Tongue (tissue), 2 donors: ENCODE data around the gene CAT.

DNA sequence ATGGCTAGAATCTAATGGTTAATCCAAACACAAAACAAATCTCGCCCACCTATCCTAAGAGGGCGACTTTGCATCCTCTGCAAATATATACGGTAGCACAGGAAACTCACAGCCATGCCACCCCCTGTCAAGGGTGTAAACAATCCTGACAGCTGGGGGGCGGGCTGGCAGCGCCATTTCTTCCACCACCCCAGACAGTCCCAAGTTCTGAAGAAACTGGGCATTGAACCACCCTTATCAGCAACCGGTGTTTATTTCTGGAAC lies 943 bp downstream of the FBXO3 start:
- RAMPAGE, long total RNA: no peak

DNA sequence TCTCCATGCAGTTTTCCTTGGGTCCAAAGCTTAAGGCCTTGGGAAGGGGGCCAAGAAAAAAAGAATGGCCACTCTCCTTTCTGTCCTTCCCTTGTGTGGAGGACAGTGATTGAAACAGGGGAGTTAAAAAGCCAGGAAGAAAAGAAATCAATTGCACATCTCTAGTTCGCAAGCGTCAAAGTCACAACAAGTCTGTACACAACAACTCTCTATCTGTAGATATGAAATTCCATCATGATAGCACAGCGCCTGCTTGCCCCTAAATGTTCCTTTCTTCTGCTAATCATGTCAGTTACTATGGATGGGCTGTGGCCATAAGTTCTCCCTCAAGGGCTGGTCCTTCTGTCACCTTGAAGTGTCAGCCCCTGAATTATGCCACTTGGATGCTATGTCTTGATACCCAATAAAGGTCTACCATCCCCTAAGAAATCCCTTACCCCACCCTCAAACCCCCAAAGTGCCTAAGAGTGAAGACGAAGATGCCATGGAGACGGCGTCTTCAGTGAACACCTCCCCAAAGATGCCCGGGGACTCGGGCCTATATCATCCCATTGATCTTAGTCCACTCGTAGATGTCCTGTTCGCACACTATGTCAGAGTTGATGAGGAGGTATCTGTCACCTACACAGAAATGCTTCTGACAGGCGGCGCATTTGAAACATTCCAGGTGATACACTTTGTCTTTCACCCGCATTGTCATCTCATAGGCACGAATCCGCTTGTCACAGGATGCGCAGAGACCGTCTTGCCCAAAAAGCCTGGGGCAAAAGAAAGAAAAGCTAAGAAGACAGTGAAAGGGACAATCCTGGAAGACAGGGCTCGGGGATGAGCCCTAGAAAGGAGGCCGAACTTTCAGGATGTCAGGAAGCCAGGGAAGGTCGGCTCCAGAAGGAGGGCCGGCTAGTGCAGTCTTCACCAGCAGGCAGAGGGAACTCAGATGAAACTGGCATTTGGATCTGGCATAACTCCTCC lies 32.8 kb downstream of the LMO2 start:
- RAMPAGE, long total RNA: no peak

DNA sequence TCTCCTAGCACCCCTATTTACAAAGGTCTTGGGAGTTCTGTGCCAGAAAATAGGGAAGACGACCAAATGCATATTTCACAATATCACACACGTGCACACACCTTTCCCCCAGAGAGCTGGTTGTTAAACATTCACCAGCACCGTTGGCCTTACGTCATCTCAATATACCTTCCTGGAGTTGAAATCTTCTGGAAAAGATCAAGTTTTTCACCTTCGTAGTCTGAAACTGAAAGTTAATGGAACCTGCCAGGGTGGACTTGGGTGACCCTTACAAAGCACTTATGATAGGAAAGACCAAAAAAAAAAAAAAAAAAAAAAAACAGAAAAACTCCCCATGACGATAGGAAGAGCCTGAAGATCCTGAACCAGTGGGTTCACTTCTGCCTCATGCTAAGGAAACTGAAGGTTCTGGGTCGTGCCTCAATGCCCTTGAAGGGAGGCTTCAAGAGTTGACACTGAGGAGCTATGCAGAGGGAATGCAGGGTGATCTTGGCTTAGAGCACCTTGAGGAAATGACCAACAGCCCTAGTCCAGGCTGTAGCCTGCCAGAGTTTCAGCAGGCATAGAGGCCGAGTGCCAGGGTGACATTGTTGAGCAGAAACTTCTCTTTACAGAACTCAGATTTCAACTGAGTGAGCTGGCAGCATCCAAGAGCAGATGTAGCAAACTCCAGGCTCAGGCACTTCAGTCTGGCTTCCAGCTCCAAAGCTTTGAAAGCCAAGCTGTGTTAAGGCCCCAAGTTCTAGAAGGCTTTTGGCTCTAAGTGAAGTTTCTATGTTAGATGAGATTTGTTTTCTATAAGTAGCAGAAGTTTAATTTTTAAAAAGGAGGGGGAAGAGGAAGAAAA lies 23.2 kb upstream of the CAPRIN1 start:
- RAMPAGE, long total RNA: no peak

DNA sequence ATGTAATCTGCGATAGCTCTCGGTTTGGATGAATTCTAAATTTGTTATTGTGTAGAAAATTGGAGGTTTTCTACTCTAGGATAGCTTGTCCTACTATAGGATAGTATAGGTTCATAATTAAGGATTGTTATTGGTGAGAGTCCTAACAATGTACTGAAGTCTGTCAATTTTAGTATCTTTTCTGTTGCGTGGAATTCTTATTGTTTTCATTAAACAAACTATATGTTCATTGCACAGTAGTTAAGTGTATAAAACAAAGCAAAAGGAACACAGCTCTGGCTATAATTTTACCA lies 16.9 kb downstream of the CAPRIN1 start:
- RAMPAGE, long total RNA: no peak

DNA sequence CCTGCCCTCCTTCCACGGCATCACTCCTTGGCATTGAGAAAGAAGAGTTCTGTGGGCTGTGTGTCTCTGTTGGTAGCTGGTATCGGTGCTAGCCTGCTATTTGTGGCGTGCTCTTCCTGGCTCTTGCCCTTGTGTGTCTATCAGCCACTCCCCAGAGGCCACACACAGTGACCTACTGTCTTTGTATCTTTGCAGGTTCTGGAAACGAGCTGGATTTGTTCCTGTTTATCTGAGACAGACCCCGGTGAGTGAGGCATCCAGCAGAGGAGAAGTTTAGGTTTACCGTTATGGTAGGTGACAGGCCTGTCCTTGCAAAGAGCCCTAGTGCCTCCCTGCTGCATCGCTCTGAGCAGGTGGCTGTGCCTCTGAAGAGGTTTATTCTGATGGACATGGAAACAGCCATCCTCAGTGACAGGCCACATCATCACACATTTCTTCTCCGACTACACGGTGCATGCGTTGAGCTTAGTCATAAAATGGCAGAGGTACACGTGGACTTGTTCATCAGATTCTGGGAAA lies 31.4 kb downstream of the NAT10 start:
- RAMPAGE, long total RNA: no peak

- RAMPAGE, long total RNA: no peak
Measured at GRCh38 chr11:34266555-34267404, 91.0 kb downstream of the ABTB2 start.

DNA sequence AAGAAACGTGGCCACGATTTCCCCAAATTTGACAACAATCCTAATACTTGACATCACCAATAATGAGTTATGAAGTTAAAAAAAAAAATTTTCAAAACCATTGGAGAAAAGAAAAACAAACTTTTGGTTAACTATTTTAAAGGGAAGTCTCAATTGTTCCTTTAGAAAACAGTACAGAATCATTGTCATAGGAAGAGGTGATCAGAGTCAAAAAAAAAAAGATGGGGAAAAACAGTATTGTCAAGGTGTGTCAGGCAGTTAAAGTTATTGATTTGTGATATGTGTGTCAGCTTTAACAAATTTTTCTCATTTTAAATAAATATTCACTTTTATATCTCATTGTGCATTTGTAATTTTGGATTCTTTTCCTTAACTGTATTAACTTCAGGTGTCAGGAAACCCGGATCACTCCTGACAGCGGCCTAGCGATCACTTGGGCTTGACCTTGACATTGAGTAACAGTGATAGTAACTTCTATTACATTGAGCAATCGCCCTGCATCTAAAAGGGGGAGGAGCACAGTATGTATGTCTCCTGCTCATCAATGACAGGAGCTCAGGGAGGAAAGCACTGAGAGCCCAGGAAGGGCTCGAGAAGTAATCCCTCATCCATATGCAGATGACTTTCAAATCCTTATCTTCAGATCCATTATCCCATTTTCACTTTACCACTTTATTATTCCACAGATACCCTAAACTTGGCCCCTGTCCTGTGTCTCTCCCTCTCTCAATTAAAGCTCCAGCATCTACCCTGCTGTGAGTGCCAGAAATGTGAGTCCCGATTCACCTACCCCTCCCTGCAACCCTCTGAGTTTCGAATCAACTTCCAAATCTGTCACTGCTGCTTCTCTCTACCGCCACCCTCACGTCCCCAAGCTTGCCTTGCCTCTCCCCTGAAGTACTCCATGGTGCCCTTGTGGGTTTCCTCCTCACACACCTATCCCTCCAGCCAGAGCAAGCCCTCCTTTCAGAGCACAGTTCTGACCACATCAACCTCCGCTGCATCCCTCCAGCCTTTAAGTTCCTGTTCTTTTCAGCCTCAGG lies 47.9 kb downstream of the ABTB2 start:
- RAMPAGE, long total RNA: no peak

GRCh38 chr11:34345258-34345748 lies 12.5 kb downstream of the ABTB2 start:
- RAMPAGE, long total RNA: no peak

- RAMPAGE, long total RNA: no peak
Measured at GRCh38 chr11:34435985-34436565, 2.7 kb upstream of the CAT start.

- RAMPAGE, long total RNA: start-site peak on the plus strand at chr11:34438921-34438999, 310 and 462 reads in 2 replicates
Measured at GRCh38 chr11:34438319-34439733, at the start of gene CAT. Gene CAT (plus strand): TSS chr11:34438934.

DNA sequence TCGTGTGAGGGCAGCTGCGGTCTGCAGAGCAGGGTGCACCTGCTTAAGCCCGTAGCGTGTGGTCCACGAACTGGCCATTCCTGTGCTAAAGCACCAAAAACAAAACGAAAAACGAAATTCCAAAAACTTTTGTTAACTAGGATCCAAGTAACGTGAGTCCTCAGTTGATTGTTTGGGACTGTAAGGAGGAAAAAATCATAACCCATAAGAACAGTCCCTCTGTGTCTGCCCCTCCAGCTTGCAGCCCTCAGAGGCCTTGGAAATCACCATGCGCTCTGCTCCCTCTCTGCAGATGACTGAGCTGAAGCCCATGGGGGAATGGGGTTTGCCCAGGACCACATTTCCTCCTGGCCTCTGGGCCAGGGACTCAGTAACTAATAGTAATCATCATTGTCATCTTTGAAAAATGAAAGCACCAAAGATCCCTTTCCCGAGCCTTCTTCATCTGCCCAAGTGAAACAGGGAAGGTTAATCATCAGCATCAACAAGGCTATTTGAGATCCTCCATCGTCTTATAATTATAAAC lies 24.5 kb downstream of the ELF5 start:
- RAMPAGE, long total RNA: no peak

GRCh38 chr11:34501381-34502060 lies 12.1 kb downstream of the ELF5 start:
- RAMPAGE, long total RNA: no peak

DNA sequence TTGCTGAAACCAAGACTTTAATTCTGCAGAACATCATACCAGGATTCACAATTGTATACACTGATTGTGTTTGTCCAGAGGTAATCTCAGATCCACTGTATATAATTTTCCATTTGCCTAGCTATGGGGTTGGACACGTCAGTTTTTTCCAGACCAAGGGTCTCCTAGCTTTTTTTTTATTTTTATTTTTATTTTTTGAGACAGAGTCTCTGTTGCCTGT lies 48.5 kb upstream of the EHF start:
- RAMPAGE, long total RNA: no peak

- RAMPAGE, long total RNA: no peak
Measured at GRCh38 chr11:34632155-34632973, 11.5 kb downstream of the EHF start.

GRCh38 chr11:34651444-34651905 lies 30.6 kb downstream of the EHF start:
- RAMPAGE, long total RNA: no peak

GRCh38 chr11:34784236-34784564 lies 132.0 kb downstream of the APIP start:
- RAMPAGE, long total RNA: no peak

- RAMPAGE, long total RNA: no peak
Measured at GRCh38 chr11:34850408-34850892, 65.7 kb downstream of the APIP start.

- RAMPAGE, long total RNA: no peak
Measured at GRCh38 chr11:34854975-34855446, 61.2 kb downstream of the APIP start.

DNA sequence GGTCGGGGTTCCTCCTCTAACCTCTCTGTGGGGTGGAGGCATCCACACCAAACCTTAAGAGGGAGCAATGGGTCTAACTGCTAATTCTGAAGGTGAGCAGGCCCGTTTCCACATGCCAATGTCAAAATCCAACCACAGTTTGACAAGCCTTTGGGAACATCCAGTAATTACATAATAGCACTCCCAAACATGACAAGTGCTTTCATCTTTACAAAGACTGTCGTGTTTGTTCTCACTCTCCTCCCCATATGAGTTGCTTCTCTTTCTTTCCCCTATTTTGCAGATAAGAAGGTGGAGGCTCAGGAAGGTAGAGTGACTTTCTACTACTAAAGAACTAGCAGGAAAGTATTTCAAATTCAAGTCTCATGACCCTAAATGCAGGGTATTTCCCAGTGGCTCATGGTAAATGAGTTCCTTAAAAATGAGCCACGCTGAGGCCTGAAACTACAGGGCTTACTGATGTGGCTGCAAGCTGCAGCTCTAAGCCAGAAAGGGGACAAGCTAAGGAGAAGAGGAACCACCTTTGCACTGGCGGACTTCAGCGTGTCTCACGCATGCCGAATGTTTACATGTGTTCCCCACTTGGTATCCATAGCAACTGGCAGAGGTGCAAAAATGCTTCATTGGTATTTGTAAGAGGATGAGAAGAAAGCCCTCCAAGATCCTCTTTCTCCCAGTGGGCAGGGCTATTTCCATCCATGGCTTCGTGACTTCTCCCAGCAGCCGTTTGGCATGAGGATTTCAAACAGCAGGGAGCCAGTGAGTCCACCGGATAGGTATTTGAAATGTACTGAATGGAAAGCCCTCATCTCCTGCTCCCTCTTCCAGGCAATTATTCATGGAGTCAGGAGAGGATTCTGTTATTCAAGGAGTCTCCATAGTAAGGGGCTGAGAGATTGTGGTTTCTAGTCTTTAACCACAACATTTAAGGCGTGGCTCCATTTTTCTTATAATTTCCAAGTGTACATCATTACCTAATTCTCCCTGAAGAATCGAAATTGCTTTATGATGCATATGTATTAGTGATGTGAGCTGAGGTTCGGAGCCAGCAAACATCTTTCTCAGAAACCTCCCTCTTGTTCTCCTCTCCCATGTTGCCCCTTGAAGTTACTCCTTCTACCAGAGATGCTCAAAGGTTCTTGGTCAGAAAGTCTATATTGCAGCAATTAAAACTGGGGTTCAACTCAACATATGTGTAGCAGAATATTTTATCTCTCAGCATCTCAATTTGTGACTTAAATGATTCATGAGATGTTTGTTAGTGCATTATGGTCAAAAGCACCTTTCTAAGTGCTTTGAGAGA lies 55.4 kb upstream of the CD44 start:
- RAMPAGE, long total RNA: no peak

DNA sequence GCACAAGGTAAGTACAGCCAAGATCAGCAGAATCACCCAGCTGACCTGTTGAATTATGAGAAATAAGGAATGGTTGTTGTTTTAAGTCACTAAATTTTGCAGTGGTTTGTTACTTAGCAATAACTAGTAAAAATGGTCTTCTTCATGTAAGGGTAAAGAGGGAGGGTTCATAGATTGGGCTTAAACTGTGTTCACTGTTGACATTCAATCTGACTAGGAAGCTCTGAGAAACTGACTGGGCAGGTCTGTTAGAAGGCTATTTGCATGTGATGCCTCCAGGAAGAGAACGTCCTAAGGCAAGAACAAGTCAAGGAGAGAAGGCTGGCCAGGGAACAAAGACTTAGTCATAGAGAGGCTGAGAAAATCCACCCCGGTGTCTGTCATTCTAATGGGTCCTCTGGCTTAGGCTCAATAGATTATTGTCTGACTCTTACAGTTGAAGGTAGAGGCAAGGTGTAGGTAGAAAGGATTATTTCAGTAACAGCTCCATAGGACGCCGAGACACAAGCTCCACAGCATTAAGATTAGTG lies 50.3 kb upstream of the CD44 start:
- RAMPAGE, long total RNA: no peak